HEK293 (cell line): ENCODE data around the genes ZNF224, ZNF227, ZNF229 and RELB.

DNA sequence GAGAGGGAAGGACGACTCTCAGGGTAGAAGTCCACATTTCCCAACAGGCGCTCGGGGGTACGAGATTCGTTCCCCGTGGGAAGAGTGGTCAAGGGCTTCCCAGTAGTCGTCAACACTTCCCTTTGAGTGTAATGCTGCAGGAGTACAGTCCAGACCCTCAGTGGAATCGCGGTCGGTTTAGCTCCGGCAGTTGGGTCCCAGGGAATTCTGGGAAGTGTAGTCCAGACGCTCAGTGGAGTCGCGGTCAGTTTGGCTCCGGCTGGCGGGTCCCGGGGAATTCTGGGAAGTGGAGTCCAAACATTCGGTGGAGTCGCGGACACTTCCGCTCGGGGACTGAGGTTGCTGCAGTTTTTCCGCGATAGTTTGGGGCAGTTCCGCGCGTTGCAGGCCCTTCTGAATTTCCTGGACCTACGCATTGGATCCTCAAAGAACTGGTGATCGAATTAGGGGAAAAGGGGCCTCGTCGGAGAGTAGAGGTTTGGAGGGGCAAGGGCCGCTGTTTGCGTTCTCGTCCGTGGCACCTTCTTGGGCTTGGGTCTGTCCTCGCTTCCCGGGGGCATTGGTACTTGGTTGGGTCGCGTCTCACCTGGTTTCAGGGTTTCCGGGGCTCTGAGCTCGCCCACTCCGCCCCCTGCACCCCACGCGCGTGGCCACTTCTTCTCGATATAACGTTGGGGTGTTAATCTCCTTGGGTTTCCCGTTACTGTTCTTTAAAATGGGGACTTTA is at the start of gene ZNF224:
TSS of gene ZNF224 (plus strand) at position 307 of the 727 bp plus-strand sequence.
- PRO-cap, result bidirectional peak, plus-strand start at position 347 of the sequence, minus-strand start at position 130 of the sequence
- RRBS, 2 experiments, result 2% methylated on average over 3 of the region's 48 CpGs; no CpG with 5 or more reads in 1 of the 2 experiments

- PRO-cap, result no peak
- RRBS, 2 experiments, result no CpG with 5 or more reads among the region's 16 CpGs
These were observed 5.7 kb upstream of the ZNF225 start for GRCh38 chr19:44107107-44108236.

- PRO-cap, result no peak
- RRBS, 2 experiments, result no CpG with 5 or more reads among the region's 8 CpGs
These were observed 9.2 kb upstream of the ZNF234 start for GRCh38 chr19:44131958-44132761.

DNA sequence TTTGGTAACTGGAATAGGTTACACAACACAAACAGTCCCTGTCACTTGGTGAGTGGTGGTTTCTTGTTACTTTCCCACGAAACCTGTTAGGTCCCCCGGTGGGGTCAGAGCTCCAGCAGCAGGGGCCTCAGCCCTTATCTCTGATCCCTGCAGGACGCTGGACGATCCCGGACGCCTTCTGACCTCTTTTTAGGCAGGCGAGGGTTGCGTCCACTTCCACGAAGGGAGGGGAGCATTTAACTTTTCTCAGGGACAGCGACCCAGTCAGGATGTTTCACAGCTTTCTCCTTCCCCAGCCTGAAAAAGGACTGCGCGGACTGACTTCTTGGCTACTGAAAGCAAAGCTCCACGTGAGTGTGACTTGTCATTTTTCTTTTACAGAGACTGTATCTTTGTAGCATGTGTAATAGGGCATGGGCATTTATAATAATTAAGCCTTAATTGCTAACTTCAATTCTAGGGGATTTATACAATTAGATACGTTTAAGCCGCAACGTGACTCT is 715 bp downstream of the ZNF234 start:
- PRO-cap, result no peak
- RRBS, 2 experiments, result 2 to 7% methylated on average over 1 of the region's 16 CpGs

DNA sequence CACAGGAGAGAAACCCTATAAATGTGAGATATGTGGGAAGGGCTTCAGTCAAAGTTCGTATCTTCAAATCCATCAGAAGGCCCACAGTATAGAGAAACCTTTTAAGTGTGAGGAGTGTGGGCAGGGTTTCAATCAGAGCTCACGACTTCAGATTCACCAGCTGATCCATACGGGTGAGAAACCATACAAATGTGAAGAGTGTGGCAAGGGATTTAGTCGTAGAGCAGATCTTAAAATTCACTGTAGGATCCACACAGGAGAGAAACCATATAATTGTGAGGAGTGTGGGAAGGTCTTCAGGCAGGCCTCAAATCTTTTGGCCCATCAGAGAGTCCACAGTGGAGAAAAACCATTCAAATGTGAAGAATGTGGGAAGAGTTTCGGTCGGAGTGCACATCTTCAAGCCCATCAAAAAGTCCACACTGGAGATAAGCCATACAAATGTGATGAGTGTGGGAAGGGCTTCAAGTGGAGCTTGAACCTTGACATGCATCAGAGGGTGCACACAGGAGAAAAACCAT is 12.0 kb downstream of the ZNF226 start:
- PRO-cap, result no peak
- RRBS, 2 experiments, result no CpG with 5 or more reads among the region's 6 CpGs

GRCh38 chr19:44212149-44213302 is at the start of gene ZNF227:
Gene ZNF227 (plus strand): TSS chr19:44212532.
- PRO-cap, result bidirectional peak, plus-strand start at chr19:44212664, minus-strand start at chr19:44212330; unidirectional peak, minus-strand start at chr19:44213035
- RRBS, 2 experiments, result under 1 to 1% methylated on average over 6 of the region's 51 CpGs

GRCh38 chr19:44447728-44448862 is at the start of gene ZNF229:
Gene ZNF229 (minus strand): TSS chr19:44448472.
- PRO-cap, result no peak
- RRBS, 2 experiments, result no CpG with 5 or more reads among the region's 50 CpGs

DNA sequence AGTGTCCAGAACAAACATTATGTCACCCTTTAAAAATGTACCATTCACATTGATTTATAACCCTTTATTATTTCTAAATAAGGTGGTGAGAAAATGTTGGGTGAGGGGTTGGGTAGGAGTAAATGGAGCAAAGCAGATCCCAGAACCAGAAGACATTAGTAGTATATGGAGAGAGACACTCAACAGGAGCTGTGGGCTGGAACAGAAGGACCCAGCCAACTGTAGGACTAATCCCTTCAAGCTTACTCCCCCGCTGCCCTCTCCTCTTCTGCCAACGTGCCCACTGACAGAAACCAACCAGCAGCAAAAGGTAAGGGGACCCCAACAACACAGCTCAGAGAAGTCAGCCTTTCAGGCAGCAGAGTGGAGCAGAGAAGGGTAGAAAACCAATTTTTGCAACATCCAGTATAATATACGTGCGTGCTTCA is 4.2 kb downstream of the IGSF23 start:
- PRO-cap, result no peak
- RRBS, 2 experiments, result no CpG with 5 or more reads among the region's 4 CpGs

- PRO-cap, result no peak
- RRBS, 2 experiments, result no CpG with 5 or more reads among the region's 10 CpGs
These were observed 4.5 kb upstream of the PVR start for GRCh38 chr19:44639053-44639675.

GRCh38 chr19:44740222-44740833 is 8.2 kb upstream of the BCL3 start:
- PRO-cap, result no peak
- RRBS, 2 experiments, result no CpG with 5 or more reads among the region's 4 CpGs

DNA sequence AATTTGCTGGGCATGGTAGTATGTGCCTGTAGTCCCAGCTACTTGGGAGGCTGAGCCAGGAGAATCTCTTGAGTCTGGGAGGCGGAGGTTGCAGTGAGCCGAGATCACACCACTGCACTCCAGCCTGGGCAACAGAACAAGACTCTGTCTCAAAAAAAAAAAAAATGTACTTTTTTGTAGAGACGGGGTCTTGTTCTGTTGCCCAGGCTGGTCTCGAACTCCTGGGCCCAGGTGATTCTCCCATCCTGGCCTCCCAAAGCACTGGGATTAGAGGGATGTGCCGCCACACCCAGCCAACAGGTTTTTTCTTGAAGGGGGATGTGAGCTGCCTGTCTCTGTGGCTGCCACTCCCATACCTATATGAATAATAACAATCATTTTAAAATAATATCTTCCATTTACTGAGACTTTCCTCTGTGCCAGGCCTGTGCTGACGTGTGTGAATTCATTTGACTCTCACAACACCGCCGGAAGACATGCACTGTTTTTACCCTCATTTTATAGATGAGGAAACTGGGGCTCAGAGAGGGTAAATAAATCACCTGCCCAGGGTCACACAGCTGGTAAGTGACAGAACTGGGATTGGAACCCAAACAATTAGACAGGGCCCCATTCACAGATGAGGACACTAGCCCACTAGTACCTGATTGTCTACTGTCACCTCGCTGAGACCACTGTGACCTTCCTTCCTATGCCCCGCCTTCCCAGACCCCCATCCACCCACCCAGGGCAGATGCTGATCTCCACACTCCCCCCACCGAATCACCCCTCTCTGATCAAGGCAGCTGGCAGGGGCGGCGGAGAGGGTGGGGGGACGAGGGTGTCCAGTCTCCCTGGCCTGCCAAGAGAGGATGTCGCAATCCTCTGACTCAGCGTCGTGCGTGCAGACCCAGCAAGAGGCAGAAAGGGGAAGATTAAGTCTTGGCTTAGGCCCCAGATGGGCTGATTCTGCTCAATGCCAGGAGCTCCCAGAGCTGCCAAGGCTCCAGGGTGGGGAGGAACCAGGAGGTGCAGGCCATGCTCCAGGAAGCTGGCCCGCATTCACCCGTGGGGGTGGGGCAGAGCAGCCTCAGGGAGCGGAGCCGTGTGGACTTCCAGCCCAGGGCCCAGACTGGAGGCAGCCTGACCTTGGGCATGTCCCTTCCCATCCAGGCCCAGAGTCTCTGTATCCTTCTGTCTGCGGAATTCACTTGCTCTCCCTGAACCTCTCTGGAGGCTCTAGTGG is 7.0 kb upstream of the BCL3 start:
- PRO-cap, result no peak
- RRBS, 2 experiments, result no CpG with 5 or more reads among the region's 23 CpGs

- PRO-cap, result no peak
- RRBS, 2 experiments, result no CpG with 5 or more reads among the region's 18 CpGs
These were observed 6.1 kb upstream of the BCL3 start for GRCh38 chr19:44742337-44742970.

DNA sequence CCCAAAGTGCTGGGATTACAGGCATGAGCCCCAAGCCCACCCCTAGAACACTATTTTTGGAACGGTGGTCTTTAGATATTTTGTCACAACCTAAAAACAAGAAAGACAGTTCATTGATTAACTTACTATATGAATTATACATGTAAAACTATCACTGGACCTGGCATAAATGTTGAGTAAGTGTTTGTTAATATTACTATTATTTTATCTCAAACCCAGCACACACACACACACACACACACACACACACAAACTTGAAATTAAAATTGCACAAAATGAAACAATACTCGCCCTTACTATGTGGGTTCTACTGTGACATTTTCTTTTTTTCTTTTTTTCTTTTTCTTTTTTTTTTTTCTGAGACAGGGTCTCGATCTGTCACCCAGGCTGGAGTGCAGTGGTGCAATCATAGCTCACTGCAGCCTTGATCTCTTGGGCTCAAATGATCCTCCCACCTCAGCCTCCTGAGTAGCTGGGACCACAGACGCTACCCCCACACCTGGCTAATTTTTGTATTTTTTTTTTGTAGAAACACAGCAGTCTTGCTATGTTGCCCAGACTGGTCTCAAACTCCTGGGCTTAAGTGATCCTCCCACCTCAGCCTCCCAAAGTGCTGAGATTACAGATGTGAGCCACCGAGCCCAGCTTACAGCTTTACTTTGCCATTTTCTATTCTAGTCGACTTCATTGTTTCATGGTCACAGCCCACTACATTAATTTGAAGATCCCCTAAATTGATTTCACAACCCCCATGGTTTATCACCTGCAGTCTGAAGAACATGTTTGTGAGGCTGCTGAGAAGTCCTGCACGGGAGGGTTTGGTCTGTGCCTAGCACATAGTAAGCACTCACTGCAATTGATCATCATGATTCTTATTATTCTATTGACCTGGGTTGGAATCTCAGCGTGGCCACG is 3.6 kb downstream of the BCL3 start:
- PRO-cap, result no peak
- RRBS, 2 experiments, result no CpG with 5 or more reads among the region's 9 CpGs

DNA sequence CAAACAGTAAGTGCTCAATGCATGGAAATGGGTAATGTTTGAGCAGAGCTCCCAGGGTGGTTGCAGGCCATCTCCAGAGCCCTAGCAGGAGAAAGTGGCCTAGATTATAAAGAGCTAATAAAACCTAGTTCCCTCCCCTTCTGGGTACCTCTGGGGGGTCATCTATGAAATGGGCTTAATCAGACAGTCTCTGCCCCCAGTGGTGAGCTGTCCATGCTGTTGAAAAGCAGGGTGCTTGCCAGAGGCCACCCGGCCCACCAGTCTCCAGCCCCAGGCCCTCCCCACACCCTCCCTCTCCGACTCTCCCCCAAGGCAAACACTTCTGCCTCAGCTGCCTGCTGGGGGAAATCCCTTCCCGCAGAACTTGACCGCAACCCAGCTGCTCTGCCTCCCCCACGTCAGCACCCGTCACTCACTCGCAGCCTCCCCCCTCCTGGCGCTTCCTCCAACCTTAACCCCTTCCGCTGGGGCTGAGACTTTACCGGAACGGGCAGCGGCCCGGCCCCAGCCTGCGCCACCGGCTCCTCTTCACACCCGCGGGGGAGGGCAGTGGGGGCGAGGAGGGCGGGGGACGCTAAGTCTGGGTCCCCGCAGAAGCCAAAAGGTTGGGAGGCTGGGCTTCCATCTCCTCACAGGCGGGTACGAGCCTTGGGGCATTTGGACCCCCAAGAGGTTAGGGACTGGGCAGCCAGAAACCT is 4.7 kb downstream of the BCL3 start:
- PRO-cap, result no peak
- RRBS, 2 experiments, result no CpG with 5 or more reads among the region's 23 CpGs

- PRO-cap, result no peak
- RRBS, 2 experiments, result no CpG with 5 or more reads among the region's 7 CpGs
These were observed 3.4 kb downstream of the NECTIN2 start for GRCh38 chr19:44849456-44849967.

DNA sequence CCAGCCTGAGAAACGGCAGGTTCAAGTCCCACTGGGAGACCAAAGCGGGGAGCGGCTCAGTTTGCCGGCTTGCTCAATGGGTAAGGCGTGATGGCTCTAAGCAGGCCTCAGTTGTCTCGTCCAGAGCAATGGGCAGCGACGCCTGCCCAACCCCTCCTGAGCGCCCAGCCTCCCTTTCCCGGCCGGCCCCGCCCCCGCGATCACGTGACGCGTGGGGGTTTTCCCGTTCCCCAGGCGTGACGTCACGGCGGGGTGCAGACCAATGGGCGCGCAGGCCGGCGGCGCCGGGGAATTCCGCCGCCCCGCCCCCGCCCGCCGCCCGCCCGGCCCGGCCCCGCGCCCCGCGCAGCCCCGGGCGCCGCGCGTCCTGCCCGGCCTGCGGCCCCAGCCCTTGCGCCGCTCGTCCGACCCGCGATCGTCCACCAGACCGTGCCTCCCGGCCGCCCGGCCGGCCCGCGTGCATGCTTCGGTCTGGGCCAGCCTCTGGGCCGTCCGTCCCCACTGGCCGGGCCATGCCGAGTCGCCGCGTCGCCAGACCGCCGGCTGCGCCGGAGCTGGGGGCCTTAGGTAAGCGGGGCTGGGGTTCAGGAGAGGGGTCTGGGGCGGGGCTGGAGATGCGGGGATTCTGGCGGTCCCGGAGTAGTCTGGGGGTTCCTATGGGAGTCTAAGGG is at the start of gene RELB:
TSS of gene RELB (plus strand) at position 346 of the 671 bp plus-strand sequence.
- PRO-cap, result bidirectional peak, plus-strand start at position 237 of the sequence, minus-strand start at position 144 of the sequence
- RRBS, 2 experiments, result 1% methylated on average over 31 to 35 of the region's 80 CpGs

- PRO-cap, result no peak
- RRBS, 2 experiments, result no CpG with 5 or more reads among the region's 10 CpGs
These were observed 8.1 kb downstream of the ZNF296 start for GRCh38 chr19:45068149-45068683.

GRCh38 chr19:45137146-45137730 is 23.5 kb downstream of the NKPD1 start:
- PRO-cap, result no peak
- RRBS, 2 experiments, result 89 to 96% methylated on average over 8 to 10 of the region's 18 CpGs

GRCh38 chr19:45144803-45145450 is 15.9 kb downstream of the NKPD1 start:
- PRO-cap, result no peak
- RRBS, 2 experiments, result no CpG with 5 or more reads among the region's 51 CpGs

GRCh38 chr19:45154194-45154815 is 6.5 kb downstream of the NKPD1 start:
- PRO-cap, result no peak
- RRBS, 2 experiments, result no CpG with 5 or more reads among the region's 14 CpGs